NCI-H460 (cell line): ENCODE measurements around a stretch of chr11.

RAMPAGE:
- cytosol, long total RNA = no peak
- long total RNA = no peak
- nucleus, long total RNA = no peak
Observed at GRCh38 chr11:2096810-2097970, 42.0 kb downstream of the IGF2 start.

RAMPAGE:
- cytosol, long total RNA = no peak
- long total RNA = no peak
- nucleus, long total RNA = no peak
Observed at GRCh38 chr11:2210859-2211691, 39.5 kb upstream of the TH start.

DNA sequence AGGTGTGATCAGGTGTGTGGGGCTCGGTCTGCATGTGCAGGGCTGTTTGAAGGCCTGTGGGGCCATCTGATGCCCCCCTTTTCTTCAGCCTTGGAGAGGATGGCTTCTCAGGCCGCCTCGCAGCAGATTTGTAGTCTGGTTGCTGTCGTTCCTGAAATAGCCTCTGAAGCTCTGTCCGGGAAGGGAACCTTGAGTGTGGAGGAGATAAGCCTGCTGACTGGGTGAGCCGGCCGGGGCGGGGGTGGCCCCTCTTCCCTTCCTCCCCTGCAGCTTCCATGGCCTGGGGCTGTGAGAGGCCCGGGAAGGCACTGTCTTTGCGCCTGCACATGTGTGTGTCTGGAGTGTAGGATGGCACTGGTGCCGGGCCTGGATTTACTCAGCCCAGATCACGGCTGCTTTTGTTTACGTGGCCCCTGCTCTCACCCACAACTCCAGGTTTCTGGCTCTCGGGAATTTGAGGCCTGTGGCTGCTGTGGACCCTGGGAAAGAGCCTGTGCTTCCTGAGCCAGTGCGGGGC, 16.4 kb downstream of the KCNQ1 start:
RAMPAGE:
- cytosol, long total RNA = no peak
- long total RNA = no peak
- nucleus, long total RNA = no peak

RAMPAGE:
- cytosol, long total RNA = no peak
- long total RNA = no peak
- nucleus, long total RNA = no peak
Observed at GRCh38 chr11:2534223-2534549, 89.4 kb downstream of the KCNQ1 start.

DNA sequence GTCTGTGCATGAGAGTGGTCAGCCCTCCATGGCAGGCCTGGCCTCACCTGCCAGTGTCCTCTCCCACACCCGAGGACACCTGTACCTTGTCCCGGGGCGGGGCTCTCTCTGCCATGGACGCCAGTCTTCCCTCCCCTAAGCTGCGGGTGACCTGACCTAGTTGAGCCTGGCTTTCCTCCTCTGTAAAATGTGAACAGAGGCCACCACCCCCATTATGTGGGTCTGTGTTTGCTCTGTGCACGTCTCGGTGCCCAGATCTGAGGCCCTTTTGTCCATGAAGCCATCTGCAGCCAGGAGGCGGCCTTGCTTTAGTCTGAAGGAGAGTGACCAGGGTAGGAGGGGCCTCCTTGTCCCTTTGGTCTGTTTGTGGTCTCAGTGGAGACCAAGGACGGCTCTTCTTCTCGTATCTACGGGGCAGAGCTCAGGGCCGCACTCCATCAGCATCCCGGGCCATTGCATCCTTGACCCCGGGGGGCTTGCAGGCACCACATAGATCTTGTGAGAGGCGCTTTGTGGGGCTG, 121.5 kb downstream of the KCNQ1 start:
RAMPAGE:
- cytosol, long total RNA = no peak
- long total RNA = no peak
- nucleus, long total RNA = no peak

GRCh38 chr11:2583079-2583652, 138.4 kb downstream of the KCNQ1 start:
RAMPAGE:
- cytosol, long total RNA = no peak
- long total RNA = no peak
- nucleus, long total RNA = no peak

RAMPAGE:
- cytosol, long total RNA = no peak
- long total RNA = no peak
- nucleus, long total RNA = no peak
Observed at GRCh38 chr11:2649038-2649559, 204.3 kb downstream of the KCNQ1 start.

DNA sequence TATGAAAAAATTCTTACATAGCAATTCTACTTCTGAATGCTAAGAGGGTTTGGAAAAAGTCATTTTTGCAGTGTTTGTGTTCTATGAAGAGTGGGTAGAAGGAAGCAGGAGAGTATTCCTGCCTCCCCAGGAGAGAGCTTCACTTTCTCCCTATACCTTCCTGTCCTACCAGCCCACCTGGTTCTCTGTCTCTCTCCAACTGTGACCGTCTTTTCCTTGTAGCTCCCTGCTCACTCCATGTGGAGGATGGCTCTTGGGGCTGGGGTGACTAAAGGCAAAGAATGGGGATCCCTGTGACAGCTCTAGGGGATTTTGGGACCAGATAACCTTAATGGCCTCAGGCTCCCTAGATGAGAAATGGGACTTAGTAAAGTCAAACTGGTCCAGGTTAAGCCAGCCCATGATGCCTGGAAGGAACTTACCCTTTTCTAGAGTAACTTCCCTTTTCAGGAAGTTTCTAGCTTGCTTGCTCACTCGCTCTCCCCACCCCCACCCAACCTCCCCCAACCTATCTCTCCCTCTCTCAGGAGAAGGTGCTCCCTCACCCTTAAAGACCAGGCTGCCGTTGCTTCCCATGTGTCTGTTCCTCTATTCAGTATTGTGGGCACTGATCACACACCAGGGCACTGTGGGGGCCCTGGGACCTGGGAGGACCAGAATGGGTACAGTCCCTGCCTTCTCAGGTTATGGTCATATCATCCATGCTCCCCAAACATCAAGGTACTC, 204.3 kb downstream of the CDKN1C start:
RAMPAGE:
- cytosol, long total RNA = no peak
- long total RNA = no peak
- nucleus, long total RNA = no peak

DNA sequence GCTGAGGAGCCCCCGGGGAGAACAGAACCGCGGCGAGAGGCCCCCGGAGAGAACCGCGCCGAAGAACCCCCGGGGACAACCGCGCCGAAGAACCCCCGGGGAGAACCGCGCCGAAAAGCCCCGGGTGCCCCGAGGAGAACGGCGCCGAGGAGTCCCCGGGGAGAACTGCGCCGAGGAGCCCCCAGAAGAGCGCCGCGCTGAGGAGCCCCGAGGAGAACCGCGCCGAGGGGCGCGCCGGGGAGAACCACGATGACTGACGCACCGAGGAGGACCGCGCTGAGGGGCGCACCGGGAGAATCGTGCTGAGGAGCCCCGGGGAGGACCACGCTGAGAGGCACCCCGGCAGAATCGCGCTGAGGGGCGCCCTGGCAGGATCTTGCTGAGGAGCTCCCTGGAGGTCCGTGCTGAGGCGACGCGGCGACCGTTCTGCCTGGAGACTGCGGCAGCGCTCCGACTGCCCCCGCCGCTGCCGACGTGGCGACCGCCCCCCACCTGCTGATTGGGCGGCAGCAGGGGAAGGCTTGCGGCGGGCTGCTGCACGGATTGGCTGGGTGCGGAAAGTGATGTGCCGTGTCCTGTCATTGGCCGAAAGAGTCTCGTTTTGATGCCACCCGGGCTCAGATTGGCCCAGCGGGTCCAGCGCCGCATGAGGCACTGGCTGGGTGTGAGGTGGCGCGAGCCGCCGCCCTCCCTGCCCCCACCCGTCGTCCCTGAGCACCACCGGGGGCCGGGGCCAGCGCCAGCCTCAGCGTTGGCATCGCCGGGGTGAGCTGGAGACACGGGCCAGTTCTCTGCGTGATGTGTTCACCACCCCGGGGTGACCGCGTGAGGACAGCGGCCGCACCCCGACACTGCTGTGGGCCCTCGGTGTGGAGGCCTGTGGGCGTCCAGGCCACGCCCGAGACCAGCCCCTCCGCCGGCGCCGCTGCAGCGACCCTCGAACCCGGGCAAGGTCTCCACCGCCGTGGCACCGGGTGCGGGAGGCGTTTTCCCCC, 185.7 kb downstream of the CDKN1C start:
RAMPAGE:
- cytosol, long total RNA = no peak
- long total RNA = no peak
- nucleus, long total RNA = no peak

GRCh38 chr11:2778024-2779166, 107.2 kb downstream of the CDKN1C start:
RAMPAGE:
- cytosol, long total RNA = no peak
- long total RNA = no peak
- nucleus, long total RNA = no peak

DNA sequence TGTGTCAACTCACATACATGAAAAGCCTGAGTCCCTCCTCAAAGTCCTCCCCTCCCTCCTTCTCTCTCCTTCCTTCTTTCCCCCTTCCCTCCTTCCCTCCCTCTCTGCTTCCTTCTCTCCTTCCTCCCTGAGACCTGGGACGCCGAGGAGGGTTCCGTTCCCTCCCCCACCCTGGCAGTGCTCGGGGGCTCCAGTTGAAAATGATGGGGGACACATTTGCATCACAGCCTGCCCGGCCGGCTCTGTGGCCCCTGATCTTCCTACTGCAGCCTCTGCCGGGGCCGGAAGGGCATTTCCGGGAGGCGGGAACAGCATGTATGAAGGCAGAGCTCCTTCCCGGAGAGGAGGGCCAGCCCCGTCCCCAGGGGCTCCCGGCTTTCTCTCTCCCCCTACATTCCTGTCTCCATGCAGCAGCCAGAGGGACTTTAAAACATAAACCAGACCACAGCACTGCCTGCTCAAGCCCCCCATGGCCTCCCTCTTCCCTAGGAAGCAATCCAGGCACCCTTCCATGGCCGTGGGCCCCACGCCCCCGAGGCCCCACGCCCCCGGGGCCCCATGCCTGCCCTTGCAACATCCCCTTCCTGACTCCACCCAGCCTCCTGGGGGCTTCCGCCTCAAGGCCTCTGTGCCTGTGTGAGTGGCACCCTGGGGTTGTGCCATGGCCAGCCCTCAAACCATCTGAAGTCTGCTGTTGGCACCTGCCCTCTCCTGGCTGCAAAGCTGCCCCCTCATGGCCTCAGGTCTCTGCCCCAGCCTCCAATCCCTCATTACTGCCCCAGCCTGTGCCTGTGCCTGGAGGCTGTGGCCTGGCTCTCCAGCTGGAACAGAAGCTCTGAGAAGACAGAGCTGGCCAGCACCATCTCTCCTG, 73.1 kb downstream of the CDKN1C start:
RAMPAGE:
- cytosol, long total RNA = no peak
- long total RNA = no peak
- nucleus, long total RNA = no peak

GRCh38 chr11:2836858-2837633, 48.5 kb downstream of the CDKN1C start:
RAMPAGE:
- cytosol, long total RNA = no peak
- long total RNA = no peak
- nucleus, long total RNA = no peak

DNA sequence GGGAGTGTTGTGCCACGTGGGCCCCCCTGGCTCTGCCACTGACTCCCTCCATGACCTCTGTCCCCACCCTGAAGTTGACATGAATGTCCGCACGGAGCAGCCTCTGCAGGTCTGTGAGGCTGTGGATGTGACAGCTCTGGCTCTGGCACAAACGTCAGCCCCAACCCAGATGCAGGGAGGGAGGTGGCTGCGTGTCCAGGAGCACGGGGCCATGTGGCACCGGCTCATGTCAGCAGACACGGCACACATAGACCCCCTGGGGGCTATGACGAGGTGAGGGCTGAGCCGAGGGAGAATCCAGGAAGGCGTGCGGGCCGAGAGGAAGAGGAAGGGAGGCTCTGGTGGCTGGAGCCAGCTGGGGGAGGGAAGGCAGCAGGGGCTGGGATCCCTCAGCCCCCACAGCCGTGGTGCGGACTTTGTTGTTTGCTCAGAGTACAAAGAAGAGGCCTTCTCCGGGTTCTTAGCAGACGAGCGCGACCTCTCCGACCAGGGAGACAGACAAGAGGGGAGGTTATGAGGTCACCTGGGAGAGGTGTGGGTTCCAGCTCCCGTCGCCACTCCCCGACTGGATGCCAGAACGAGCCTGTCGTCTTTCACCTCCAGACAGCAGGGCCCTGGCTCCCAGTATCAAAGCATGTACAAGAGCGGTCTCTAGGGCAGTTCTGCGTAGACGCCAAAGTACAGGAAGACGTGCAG, 46.1 kb downstream of the CDKN1C start:
RAMPAGE:
- cytosol, long total RNA = no peak
- long total RNA = no peak
- nucleus, long total RNA = no peak

DNA sequence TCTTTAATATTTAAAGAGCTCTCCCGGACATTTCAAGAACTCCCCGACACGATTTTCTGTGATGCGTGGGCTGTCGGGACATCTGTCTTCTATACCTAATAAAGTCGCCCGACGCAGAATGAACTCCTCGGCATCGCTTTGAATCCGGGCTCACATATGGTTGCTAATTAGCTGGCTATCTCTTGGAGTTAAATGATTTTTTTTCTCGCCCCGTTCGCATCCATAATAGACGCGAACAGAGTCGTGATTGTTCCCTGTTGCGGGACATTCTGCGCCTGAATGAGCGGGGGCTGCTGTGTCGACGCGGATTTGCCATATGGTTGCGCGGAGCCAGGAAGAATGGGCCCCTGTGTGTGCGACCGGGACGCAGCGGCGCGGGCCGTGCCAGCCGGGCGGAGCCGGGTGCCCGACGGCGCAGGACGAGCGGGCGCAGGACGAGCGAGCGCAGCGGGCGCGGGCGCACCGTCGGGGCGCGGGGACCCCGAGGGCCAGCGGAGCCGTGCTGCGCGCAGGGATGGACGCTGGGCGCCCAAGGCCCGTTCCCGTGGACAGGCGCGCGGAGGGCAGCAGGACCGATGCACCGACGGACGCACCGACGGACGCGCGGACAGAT, 16.4 kb downstream of the CDKN1C start:
RAMPAGE:
- cytosol, long total RNA = no peak
- long total RNA = no peak
- nucleus, long total RNA = no peak

DNA sequence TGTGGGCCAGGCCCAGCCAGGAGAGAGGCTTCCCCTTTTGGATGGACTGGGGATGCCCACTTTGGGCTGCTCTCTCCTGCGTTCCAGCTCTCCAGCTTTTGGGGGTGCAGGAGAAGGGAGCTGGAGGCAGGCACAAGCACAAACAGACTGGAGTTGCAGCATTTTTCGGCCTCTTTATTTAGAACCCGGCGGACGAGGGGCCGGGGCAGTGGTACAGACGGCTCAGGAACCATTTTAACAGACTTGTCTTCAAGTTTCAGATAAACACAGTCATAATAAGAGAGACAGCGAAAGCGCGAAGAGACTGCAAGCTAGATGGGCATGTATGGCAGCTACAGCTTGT, 2.5 kb downstream of the CDKN1C start:
RAMPAGE:
- cytosol, long total RNA = no peak
- long total RNA = no peak
- nucleus, long total RNA = no peak

DNA sequence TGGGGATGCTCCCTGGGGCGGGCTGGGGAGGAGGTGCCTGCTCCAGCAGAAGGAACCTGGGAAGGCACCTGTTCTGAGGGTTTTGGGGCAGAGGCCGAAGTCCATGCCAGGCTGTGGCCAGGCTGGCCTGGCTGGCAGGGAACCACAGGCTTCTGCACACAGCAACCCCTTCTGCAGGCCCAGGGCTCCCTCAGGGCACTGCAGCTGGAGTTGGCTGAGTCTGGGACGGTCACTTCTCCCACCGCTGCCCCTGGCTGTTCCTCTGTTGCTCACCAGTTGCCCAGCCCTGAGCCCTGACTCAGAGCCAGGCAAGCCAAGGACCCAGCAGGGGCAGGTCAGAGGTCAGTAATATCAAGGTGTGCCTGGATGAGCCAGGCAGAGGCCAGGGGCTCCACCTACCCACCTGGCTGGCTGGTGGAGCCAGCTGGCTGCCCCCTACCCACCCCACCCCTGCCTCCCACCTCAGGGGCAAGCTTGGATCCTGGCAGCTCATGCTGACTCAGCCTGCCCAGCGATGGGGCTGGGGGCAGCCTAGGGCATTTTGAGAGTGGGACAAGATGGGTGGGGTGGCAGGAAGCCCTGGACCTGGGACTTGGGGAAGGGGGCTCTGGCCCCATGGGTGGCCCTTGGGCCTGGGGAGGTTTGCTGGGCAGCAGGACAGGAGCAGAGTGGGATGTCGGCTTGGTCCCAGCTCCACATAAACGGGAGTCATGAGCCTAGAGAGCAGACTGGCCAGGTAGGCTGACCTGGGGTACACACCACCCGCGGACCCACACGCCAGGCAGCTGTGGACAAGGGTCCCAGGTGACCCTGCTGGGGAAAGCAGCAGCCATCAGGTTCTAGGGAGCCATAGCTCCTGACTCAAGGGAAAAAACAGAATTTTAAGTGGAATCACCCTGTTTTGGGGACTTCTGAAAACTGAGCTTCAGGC, 12.1 kb upstream of the PHLDA2 start:
RAMPAGE:
- cytosol, long total RNA = no peak
- long total RNA = no peak
- nucleus, long total RNA = no peak

RAMPAGE:
- cytosol, long total RNA = no peak
- long total RNA = no peak
- nucleus, long total RNA = no peak
Observed at GRCh38 chr11:2963674-2964024, 28.5 kb downstream of the NAP1L4 start.

RAMPAGE:
- cytosol, long total RNA = no peak
- long total RNA = no peak
- nucleus, long total RNA = no peak
Observed at GRCh38 chr11:2976590-2977175, 15.4 kb downstream of the NAP1L4 start.

DNA sequence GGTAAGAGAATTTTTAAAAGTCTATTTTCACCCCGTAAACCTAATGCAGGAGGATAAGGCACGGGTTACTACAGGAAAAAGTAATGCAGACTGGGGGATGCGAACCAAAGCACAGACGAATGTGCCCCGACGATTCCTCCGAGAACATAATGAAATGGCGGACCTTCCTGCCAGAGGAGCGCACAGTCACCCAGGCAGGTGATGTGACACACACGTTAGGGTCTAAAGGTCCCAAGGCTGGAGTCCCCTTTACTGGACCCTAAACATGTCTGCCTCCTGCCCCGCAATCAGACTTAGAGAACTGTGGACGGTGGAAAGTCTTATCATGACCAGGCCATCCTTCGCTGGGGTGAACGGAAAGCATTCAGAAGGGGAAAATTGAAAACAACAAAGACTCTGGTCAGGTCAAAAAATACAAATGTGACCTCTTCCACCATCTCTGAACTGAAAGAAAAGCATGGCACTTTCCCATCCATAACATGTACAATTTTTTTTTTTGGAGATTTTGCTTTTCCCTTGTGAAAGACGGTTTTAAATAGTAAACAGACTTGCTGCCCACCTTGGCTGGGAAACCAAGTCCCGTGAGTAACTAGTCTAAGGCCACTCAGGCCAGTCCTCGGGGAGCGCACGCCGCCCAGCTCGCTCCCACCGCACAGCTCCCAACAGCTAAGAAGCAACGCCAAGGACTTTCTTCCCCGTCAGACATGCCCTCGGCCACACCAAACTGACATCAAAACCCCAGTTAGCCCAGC, 1.0 kb downstream of the NAP1L4 start:
RAMPAGE:
- cytosol, long total RNA = no peak
- long total RNA = no peak
- nucleus, long total RNA = no peak

GRCh38 chr11:3021967-3022265, 29.8 kb upstream of the NAP1L4 start:
RAMPAGE:
- cytosol, long total RNA = no peak
- long total RNA = no peak
- nucleus, long total RNA = no peak